Endodermal cell (in vitro differentiated cells): ENCODE measurements around the gene PELI1.

- PRO-cap: no peak
These were observed 33.2 kb upstream of the VPS54 start for GRCh38 chr2:64052381-64052878.

GRCh38 chr2:64096022-64096700 is 48.1 kb downstream of the PELI1 start:
- PRO-cap: no peak

DNA sequence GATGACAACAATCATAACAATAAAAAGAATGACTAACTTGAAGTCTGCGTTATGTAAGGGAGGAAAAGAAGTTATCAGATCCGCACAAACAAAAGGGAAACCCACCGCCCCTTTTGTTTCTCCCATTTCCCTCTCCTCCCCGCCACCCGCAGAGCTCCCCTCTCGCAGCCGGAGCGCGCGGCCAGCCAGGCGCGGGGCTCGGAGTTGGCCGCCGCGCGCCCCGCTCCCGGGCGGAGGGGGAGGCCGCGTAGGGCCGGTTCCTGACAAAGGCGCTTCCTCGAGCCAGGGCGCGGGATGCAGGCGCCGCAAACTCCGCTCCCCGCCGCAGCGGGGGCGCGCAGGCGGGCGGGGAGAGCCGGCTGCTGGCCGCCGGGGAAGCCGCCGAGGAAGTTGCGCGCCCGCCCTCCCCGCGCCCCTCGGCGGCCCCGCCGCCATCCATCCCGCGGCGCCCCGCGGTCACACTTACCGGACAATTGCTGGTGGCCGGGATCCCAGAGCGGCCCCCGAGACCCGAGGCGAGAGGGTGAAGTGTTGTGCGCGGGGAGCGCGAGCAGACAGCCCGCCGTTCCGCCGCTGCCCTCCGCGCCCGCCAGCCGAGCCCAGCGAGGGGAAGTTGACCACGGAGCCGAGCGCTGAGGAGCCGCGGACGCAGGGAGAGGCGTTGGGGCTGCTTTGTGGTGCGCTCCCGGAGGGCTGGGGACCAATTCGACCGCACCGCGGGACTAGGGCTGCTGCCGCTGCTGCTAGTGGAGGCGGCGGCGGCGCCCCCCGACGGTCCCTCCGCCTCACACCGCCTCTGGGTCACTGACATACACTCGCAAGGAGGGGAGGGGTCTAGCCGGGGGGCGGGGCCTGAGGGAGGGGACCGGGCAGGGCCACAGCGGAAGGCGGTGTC is at the start of gene PELI1:
Gene PELI1 (minus strand): TSS at position 806 of the 895 bp plus-strand sequence.
- PRO-cap: bidirectional peak, plus-strand start at position 266 of the sequence, minus-strand start at position 265 of the sequence; bidirectional peak, plus-strand start at position 459 of the sequence, minus-strand start at position 464 of the sequence; bidirectional peak, plus-strand start outside the sequence, minus-strand start at position 806 of the sequence

DNA sequence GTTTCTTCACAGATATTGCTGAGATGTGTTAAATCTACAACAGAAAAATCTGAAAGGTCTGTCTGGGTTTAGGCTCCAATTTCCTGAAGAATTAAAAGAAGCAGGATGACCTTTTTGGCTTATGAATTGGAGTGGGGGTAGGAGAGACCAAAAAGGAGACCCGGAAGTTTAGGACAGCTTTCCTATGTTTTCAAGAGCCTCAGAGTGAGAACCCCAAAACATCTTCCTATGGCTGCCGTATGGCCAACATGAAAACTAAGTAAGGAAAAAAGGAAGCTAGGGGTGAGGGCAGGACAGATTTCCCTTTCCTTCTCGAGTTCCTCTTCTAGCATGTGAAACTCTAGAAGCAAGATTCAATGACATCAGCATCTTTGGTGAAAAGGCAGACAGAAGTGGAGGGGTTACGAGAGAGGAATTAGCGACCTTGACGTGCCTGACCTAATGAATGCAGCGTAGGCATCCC is 47.7 kb upstream of the PELI1 start:
- PRO-cap: no peak

GRCh38 chr2:64261876-64262529 is 117.8 kb upstream of the PELI1 start:
- PRO-cap: no peak

DNA sequence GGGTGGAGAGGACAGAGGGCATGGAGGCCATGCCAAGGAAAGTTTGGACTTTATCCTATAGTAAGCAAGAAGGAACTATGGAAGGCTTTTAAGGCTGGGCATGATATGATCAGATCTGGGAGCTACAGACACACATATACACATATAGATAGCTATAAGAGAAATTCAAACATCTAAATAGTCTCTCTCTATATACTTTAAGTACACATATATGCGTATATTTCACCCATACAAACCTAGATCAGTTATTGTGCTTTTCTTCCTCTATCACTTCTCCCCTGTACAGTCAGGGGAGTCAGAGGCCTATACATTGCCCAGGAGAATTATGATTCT is 47.4 kb upstream of the LGALSL start:
- PRO-cap: no peak

GRCh38 chr2:64455226-64455993 is 1.4 kb downstream of the LGALSL start:
- PRO-cap: no peak

GRCh38 chr2:64516579-64517046 is 7.5 kb upstream of the AFTPH start:
- PRO-cap: no peak

DNA sequence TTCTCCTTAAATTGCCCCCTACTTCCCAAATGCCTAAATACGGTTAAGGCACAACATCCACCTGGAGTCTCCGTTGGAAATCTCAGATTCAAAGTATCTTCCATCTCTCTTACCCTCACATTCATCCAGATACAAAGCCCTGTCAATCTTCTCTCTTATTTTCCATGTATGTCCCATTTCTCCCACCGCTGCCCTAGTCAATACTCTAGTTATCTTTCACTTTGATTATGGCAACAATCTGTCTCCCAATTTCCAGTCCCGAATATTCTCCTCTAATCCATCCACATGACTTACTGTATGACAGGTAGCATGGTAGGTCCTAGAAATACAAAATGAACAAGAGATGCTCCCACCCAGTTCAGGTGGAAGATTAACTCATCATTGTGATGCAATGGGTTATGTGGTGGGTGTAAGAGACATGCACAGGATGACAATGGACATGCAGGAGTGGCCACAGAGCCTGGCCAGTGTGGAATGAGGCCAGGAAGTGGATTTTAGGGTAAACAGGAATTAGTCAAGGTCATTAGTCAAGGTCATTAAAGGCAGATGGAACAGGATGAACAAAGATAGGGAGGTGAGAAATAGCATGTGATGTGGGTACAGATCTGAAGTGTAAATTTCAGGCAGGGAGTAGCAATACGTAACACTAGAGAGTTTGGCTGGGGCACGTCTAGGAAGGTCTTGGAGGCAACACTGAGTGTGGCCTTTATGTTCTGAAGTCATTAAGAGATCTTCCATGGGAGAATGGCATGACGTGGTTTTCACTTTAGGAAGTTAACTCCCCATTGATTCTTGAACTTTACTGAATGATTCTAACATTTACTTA is 15.5 kb upstream of the SERTAD2 start:
- PRO-cap: no peak

GRCh38 chr2:64727046-64727803 is 73.5 kb upstream of the SERTAD2 start:
- PRO-cap: no peak

DNA sequence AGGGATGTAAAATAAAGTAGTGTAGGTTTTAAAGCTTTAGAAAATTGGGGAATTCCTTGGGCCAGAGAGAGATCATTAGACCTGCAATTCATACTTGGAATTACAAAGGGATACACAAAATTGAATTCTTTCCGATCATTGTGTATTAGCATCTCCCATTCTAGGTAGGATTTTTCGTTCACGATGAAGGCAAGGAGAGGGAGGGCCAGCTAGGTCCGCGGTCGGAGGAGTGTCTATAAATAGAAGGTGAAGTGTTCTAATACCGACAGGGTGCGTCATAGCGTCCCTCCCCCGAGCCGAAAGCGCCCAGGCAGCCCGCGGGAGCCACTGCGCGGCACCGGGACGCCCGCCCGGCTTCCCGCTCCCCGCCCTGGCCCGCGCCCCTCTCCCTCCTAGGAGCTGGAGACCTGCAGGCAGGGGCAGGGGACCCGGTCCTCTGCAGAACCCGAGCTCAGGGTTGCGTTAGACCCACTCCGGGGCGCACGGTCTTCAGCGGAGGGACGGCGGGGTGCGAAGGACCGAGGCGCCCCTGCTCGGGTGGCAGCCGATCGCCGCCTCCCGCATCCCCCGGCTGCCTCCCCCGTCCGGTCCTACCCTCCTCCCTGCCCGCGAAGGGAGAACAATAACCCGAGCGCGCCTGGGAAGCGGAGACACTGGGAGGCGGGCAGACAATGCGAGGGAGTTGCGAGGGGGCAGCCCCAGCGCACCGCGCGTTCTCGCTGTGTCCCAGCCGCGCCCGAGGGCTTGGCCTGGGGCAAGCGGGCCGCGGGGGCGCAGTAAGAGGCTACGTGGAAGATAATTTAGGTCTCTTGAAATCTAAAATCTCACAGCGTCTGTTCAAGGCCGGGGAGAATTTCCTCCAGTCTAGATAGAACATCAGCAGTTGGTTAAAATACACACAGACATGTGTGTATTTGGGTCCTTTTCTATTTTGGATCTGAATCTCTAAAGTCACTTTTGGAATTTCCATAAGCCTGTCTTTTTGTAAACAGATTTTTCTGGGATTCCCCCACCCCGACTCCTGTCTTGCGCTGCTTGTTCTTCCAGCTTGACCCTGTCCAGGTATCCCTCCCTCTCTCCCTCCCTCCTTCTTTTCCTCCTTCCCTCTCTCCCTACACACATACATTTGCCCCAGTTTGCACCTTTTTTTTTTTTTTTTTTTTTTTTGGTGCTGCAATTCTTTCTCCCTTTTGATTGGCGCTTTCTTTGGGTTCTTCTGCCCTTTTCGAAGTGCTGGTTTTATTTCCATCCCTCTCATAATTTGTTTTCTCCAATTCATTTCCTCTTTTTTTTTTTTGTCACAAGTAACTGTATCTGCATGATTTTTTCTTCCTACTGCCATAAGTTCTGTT is 114.4 kb upstream of the SERTAD2 start:
- PRO-cap: bidirectional peak, plus-strand start at position 454 of the sequence, minus-strand start at position 231 of the sequence; bidirectional peak, plus-strand start at position 653 of the sequence, minus-strand start at position 624 of the sequence

DNA sequence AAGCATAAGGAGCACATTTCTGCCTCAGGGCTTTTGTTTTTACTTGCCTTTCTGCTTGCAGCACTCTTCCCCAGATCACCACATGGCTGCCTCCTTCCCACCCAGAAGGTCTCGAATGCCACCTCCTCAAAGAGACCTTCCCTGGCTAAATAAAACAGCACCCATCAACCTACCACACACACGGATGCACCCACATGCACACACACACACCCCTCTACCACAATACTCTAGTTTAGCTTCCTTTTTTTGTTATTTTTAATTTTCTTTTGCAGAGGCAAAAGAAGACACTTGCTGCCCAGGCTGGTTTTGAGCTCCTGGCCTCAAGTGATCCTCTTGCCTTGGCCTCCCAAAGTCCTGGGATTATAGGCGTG is 125.7 kb upstream of the SLC1A4 start:
- PRO-cap: no peak

DNA sequence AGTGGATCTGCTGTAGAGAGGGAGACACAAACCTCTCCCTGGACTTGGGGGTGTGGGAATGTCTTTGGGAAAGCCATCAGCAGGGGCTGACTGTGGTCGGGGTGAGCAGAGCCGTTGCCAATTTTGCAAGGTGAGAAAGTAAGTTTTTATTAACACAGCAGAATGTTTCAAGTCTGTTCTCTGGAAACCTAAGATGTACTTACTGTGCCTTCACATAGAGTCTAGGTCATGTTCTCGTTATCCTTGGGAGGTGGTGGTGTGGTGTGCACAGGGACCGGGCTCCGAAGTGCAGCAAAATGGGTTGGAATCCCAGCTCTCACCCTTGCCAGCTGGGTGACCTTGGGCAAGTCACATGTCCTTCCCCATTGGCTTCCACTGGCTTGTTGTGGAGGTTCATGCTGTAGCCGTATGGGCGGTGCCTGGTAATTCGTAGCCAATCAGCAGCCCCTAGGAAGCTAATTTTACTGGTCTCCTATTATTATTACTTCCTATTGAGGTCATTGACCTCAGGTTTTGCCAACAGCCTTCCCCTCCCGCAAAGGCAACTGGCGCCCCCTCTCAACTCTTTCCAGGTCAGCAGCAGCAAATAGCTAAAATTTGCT is 66.8 kb upstream of the SLC1A4 start:
- PRO-cap: no peak

DNA sequence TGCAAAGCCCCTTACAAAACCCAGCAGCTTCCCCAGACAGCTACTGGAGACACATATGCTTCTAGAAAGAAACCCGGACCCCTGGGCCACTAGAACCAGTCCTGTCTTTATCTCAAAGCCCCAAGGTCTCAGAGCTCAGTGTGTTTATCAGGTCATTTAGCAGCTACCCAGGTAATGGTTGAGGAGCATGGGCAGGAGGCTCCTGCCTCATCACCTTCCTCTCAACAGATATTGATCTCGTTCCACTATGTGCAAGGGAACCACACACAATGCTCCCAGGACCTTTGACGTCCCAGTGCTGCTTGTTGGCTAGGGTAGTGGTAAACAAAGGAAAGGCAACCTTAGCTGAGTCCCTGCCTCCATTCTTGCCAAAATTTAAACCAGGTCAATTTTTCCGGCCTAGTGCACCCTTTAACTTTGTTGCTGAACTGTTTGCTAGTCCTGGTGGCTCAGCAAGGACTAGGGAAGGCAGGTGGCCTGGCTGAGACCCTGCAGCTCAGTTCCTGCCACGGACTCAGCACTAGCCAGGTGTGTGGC is 66.1 kb upstream of the SLC1A4 start:
- PRO-cap: no peak

DNA sequence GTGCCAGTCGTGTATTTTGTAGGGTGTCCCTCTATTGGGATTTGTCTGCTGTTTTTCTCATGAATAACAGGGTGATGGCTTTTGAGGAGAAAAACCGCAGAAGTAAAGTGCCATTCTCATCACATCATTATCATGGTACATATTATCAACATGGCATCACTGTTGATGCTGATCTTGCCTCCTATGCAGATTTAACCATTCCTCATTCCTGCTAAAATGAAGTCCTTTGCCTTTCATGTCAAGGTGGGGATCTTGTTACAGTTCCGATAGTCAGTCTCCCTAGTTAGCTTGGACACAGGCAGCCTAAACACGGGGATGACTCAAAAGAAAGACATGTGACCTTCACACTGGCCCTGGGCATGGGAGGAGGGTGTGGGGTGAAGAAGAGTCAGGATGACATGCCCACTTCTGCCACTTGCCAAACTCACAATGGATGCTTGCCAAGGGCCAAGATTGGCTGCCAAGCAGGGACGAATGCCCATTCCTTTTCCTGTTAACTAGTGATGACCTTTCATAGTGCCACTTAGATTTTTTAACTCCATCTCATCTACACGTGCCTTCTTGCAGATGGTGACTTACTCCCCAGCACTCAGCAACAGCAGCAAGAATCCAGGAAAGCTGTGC is 14.0 kb upstream of the SLC1A4 start:
- PRO-cap: no peak

DNA sequence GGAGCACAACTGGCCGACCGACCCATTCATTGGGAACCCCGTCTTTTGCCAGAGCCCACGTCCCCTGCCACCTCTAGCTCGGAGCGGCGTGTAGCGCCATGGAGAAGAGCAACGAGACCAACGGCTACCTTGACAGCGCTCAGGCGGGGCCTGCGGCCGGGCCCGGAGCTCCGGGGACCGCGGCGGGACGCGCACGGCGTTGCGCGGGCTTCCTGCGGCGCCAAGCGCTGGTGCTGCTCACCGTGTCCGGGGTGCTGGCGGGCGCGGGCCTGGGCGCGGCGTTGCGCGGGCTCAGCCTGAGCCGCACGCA is 302 bp downstream of the SLC1A4 start:
- PRO-cap: no peak

DNA sequence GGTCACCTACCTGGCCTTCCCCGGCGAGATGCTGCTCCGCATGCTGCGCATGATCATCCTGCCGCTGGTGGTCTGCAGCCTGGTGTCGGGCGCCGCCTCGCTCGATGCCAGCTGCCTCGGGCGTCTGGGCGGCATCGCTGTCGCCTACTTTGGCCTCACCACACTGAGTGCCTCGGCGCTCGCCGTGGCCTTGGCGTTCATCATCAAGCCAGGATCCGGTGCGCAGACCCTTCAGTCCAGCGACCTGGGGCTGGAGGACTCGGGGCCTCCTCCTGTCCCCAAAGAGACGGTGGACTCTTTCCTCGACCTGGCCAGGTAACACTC is 619 bp downstream of the SLC1A4 start:
- PRO-cap: no peak

DNA sequence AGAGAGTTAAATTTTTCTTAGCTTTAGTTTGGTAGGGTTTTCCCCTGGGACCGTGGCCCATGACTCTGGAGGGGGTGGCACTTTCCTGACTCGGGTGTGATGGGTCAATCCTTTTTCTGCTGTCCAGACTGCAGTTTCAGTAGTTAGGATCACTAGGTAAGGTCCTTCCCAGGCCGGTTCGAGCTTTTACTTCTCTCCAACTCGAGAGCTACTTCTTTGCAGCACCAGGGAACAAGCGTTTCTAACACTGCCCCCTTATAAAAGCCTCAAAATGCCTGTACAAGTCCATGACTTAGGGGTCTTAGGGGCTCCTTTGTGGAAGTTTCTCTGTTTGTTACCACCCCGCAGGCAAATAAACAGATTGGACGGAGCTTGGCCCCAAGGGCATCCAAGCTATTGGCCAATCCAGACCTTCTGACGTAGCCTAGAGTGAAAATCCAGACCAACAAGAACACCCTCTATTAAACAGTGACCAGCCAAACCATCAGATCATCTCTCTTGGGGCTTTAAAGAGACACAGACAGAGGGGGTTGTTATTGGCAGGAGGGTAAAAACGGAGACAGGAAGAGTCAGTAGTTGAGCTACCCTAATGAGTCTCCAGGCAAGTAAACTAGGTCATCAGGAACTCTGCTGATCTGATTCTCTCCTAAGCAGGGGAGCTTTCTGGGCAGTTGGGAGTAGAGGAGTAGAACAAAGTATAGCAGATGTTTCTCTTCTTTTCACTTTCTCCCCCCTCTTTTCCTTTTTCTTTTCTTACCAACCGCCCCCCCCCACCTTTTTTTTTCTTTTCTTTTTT is 9.3 kb upstream of the CEP68 start:
- PRO-cap: no peak

DNA sequence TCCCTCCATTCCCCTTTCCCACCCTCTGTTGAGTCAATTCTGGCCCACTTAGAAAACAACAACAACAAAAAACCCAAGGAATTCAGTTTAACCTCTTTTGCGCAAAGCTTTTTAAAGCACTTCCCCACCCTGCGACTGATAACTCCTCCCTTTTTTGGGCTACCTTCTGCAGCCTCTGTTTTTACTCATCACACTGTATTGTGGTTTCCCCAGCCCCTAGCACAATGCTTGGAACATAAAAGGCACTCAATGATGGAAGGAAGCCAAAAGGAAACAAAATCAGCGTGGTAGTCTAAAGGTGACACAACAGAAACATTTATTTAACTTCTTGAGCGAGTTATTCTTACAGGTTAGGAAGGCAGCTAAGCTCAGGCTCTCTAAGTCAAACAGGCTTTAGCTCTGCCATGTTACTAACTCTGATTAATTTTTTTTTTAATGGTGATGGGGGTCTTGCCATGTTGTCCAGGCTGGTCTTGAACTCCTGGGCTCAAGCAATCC is 1.2 kb downstream of the CEP68 start:
- PRO-cap: no peak

GRCh38 chr2:65075229-65075544 is 19.0 kb downstream of the CEP68 start:
- PRO-cap: no peak